ENCODE measurements around the genes RAB41 and CITED1.

DNA sequence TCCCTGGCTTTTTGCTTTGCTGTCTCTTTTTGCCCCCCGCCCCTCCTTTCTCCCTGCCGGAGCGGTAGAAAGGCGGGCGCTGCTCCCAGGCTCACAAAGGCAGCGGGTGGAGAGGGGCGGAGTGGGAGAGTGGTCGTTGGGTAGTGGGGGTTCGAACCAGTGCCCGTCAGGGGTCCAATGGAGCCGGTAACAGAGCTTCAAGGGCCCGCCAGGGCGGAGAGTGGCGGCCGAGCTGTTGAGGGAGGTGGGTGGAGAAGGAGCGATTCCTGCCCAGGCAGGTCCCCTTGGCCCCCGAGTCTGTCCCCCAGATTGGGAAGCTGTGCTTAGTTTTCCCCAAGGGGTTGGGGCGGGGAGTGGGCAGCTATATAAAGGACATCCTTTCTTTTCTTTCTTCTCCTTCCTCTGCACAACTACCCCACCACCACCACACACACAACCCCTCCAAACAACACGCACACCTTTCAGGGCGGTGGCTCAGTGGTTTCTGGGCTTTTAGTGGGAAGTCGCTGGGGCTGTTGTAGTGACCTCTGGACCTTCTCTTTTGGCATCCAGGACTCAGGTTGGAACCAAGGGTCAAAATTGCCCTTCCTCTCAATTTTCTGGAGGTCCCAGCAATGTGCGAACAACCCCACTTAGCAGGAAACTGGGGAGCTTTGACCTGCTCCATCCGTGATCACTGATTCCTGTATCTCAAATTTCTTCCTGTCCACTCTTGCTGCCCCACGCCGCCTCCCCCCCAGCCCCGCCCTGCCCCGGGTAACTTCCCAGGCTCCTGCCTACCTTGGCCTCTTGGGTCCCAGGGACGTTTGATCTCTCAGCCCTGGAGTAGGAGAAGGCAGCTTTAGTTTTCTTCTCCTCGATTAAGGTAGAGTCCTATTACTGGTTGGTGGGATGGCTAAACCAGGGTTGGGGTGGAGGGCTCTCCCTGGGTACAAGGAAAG is 1.9 kb downstream of the EFNB1 start:
- RRBS: 54% methylated on average over 4 of the region's 29 CpGs

GRCh38 chrX:68840938-68841276 is 12.1 kb downstream of the EFNB1 start:
- RRBS: no CpG with 5 or more reads among the region's 4 CpGs

- RRBS: no CpG with 5 or more reads among the region's 7 CpGs
Measured at GRCh38 chrX:68843060-68843603, 14.3 kb downstream of the EFNB1 start.

DNA sequence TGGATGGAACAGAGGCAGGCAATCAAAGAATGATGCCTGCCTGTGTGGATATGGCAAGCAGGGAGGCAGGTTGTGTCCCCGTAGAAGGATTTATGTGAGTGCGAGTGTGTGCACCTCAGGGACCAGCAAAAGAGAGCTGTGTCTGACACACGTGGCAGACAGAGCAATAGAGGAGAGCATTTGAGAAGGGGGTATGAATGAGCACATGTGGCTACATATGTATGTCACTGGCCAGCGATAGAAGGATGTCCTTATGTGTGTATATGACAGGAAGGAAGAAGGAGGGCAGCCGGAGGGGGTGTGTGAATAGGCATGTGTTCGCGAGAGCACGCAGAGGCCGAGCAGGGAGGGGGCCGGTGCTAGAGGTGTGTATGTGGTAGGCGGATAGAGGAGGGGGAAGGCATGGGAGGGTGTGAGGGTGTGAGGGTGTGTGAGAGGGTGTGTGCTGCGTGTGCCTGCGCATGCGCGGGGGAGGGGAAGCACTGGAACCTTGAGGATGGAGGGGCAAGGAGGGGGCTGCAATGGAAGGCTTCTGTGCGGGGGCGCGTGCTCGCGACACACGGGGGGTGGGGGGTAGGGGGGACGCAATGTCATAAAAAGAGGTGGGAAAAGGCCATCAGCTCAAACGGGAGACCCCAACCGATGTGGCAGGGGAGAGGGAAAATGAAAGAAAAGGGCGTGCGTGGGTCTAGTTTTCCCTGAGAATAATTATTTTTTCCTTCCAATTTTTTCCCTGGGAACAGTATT is 899 bp downstream of the PJA1 start:
- RRBS: 10% methylated on average over 6 of the region's 26 CpGs

DNA sequence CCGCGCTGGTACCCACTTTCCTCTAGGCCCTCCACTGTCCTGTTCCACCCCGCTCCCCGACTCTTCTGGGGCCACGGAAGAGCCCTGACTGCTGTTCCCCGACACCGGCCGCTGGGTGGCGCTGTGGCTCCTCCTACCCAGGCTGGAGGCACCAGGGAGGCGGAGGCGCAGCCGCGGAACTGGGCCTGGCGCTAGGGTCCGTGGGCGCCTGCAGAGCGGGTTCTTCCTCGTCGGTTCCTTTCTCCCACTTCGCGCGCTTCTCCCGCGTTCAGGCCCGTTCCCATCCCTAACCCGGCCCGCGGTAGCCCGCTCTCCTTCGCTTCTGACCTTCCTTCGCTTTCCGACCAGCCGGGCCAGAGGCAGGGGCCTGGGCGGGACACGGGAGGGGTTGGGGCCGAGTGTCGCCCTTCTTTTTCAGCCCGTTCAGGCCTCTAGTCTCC is 34.2 kb downstream of the NALF2 start:
- RRBS: 24% methylated on average over 8 of the region's 38 CpGs

DNA sequence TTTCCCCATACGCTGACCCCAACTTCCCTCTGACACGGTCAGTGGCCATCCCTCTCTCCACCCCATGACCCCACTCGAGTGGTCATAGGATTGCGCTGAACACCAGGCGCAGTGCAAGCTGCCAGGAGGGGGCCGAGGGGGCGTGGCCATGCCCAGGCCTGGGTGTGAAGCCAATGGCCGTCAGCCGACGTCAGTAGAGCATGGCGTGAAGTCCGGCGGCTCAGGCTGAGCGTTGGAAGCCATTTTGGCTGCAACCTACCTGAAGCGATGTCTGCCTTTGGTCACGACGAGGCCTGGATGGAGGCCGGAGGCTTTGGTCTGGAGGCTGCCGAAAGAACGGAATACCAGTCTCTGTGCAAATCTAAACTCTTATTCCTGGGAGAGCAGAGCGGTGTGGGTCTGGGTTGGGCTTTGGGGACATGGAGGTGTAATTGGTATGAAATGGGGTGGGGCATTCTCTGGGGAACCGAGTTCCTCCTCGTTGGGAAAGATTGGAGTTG is at the start of gene RAB41:
Gene RAB41, plus strand, starts transcription at position 222 of the 500 bp plus-strand sequence.
- RRBS: 3% methylated on average over 3 of the region's 23 CpGs

DNA sequence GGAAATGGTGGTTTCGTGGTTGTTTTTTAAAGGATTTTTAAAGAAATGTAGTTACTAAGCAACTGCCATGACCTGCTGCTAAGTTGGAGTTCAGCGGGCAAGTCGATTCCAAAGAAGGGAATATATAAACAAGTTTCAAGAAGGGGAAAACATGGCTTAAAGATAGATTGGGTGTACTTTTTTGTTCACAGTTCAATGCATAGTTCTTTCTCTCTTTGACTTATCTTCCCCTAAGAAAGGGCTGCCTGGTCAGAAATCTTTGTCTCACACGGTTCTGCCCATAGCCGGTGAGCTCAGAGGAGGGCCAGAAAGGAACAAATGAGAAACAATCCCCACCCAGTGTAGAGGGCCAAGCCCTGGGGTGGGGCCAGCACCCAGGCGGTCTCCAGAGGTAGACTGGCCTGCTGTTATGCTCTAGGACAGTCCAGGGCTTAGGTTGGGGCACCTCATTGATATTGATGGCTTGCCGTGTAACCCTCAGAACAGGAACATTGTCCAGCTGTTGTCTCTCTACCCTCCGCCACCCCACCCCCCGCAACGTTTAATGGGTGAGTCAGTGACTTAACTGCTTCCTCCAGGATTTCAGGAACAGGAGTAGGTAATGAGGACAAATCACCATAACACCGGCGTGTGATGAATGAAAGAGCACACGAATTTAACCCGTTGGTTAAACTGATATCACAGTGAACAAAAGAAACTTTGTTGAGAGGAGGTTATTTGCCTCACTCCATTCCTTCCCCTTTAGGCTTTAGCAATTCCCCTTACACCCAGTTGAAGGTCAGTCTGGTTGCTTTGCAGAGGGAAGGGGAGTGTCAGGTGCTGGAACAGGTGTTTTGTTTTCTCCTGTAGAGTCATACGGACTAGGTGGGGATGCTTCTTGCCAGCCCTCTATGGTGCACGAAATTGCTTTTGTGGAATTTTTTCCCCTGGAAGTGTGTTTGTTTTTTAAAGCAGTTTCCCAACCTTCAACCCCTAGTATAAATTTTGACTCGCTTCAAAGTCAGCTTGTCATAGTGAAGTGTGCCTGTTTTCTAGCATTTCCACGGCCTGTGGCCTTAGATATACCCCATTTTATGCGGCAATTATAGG is 32.8 kb downstream of the DLG3 start:
- RRBS: no CpG with 5 or more reads among the region's 19 CpGs

DNA sequence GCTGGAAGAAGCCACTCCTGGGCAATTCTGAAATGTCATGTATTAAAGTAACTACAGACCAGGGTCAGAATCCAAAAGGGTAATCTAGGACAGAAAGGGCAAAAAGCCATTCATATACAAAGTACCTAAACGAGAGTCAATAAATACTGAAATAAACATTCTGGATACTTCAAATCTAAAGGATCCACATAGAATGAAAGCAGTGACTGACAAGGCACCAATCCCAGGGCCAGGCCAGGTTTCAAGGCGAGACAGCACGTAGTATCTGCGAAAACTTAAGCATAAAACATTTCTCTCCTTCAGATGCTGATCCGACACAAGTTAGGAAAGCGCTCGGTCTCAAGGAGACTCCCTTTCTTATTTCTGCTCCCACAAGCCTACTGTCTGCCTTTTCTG is 901 bp downstream of the SNX12 start:
- RRBS: no CpG with 5 or more reads among the region's 7 CpGs

- RRBS: no CpG with 5 or more reads among the region's 4 CpGs
Measured at GRCh38 chrX:71106209-71106580, 345 bp downstream of the CXorf65 start.

DNA sequence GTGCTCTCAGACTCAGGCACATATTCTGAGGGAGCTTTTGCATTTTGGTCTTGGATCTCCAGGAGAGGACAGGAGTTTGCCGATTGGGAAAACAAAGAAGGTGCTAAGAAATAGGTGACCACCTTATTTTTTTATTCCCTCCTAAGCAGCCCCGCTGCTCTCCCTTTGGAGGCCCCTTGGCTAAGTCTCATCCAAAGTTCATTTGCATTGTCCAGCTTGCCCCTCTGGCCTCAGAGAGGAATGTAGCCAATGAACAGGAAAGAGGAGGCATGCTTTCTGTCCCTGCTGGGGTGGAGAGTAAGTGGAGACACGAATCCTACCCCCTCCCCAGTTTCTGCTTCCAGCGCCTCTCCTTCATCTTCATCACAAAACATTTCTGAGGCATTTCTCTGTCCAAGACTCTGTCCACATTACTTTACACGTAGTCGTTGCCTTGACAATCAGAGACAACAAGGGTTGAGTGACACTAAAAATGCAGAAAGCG is 38.7 kb downstream of the NLGN3 start:
- RRBS: no CpG with 5 or more reads among the region's 7 CpGs

GRCh38 chrX:71393935-71394256 is 27.7 kb downstream of the TAF1 start:
- RRBS: no CpG with 5 or more reads among the region's 4 CpGs

- RRBS: no CpG with 5 or more reads among the region's 27 CpGs
Measured at GRCh38 chrX:71531806-71532774, 814 bp upstream of the OGT start.

GRCh38 chrX:71545330-71546063 is 12.6 kb downstream of the OGT start:
- RRBS: no CpG with 5 or more reads among the region's 11 CpGs

DNA sequence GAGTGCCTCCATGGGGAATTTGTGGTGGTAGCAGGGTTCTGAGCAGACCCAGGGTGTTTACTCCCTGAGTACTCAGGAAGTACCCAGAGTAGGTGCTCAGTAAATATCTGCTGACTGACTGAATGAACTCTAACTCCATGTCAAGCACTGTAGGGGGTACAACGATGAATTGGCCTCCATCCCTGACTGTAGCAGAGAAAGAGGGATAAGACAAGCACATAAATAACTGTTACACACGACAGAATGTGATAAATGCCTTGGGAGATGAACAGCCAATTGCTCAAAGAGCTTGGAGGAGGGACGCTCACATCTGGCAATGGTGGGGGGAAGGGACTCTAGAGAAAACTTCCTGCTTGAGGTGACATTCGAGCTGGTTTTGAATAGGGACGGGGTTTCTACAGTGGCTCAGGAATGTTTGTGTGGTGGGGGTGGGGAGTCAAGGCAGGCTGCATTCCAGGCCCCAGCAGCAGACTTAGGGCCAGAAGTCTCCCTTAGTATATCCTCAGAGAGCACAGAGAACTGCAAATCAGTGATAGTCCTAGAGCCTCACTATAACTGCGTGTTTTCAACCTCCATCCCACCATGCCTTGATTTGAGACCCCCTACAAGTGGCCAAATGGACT is 47.1 kb downstream of the NHSL2 start:
- RRBS: no CpG with 5 or more reads among the region's 6 CpGs

GRCh38 chrX:72131091-72131435 is 50.5 kb upstream of the PIN4 start:
- RRBS: no CpG with 5 or more reads among the region's 32 CpGs

DNA sequence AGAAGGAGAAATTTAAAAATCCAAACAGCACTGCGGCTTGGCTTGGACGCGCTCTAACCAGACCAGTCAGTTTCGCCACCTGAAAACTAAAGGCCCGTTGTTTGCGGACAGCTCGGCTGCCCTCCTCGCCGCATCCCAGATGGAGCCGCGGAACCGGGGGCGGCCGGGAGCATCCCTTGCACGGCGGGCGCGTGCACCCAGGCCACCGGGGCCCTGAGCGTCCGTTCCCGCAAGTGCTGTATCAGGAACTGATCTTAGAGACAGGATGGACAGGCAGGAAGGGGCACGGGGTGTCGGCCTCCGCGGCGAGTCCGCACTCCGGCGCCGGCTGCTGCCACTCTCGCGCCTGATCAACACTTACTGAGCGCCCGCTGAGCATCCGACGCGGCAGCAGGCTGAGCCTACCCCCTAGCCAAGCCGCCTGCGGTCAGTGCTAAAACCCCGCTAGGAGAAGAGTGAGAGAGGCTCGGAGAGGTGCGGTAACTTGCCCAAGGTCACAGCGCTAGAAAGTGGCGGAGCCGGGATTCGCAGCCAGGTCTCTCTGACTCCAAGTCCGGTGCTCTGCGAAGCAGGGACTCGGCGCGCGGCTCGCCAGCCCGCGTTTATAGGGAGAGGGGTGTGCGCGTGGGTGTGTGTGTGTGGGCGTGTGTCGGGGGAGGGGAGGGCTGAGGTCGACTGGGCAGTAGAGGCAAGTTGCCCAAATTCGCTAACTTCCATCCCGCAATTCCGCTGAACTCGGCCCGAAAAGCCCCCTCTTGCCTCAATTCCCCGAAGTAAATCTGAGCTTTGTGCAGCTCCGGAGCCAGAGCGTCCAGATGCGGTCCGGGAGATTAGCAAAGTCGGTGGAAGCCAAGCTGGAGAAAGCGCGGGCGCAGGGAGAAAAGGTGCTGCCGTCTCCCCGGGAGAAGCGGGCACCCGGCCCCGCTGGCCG is at the start of gene CITED1:
Gene CITED1, minus strand, starts transcription at position 578 of the 931 bp plus-strand sequence.
- RRBS: 6% methylated on average over 22 of the region's 81 CpGs

DNA sequence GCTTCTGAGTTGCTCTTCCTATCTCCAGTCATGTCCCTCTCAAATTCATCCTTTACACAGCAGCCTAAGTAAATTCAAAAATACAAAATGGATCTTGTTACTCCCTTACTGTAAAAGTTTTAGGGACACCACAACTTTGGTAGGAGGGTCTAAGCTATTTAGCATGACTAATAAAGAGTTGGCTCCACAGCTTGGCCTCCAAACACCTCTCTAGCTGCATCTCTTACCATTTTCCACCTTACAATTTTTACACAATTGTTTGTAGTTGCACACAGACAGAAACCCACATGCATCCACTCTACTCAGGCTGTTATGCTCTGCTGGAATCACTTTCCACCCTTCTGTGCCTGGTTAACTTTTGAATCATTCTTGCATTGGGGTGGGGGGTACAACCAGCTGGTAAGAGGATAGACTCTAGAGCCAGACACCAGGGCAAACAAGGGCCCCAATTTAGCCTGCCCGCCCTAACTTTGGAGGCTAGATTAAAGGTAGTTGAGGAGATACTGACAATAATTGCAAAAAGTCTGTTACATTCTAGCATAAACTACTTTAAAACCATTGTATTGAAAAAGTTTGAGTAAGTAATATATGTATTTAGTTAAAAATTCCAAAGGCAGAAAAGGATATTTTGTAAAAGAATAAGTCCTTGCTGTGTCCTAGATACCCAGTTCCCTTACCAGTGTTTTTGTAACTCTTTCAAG is 78.6 kb upstream of the CITED1 start:
- RRBS: no CpG with 5 or more reads among the region's 1 CpG

DNA sequence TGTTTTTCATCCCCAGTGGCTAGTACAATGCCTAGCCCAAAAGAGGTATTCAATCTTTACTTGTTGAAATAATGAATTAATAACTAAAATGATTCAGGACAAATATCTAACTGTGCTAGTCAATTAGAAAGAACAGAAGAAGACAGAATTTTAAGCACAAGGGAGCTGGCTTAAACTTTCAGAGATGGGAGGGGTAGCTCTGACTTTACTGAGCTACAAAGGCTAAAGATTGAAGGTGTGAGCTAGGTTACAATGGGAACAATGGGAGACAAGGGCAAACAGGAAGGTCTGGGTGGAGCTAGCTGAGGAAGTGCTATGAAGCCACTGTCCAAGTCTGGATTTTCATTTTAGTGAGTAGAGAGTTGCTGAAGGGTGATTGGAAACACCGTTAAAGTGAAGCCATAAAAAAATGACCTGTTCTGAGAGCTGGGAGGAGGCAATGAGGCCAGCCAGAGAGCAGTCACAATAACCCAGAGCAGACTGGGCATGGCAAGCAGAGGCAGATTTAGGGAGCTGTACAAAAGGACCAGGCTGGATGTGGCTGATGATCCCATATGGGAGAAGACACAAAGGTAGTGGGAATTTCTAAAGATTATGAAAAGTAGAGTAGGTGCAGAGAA is 104.3 kb upstream of the CITED1 start:
- RRBS: no CpG with 5 or more reads among the region's 1 CpG

GRCh38 chrX:72422167-72423020 is 116.7 kb upstream of the CITED1 start:
- RRBS: no CpG with 5 or more reads among the region's 2 CpGs

DNA sequence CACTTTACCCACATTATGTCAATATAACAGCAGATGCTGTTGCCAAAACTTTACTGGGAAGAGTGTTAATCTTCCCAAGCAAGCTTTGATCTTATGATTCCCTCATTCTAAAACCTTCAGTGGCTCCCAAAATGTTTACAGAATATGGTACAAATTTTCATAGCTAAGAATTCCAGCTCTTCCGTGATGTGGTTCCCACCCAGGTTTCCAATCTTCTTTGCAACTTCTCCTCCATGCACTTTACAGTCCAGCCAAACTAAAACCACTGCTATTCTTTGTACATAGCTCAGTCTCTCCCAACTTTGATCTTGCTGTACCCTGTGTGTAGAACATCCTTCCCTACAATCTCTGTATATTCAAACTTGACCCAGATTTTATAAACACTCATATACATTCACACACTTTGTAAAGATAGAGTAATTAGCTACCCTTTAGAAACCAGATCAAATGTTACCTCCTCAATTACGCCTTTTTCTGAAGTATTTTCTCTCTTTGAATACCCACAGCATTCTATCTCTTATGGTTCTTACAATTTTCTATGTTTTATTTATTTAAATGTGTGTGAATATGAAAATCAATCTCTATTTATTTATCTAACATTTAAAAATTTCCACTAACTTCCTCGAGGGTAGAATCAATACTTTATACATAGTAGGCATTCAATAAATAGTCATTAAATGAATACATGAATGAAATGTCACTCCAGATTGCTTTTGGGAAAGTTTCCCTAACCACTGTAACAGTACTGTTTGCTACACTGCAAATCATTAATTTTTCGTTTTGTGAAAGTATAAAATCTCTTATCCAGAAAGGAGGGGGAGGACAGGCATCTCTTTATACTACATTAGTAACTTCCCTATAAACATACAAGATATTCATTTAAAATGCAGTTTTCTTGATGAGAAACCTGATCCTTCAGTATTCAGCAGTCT is 98.7 kb downstream of the HDAC8 start:
- RRBS: no CpG with 5 or more reads among the region's 4 CpGs

Measured in hTERT-HM (cell line).